Endodermal cell (in vitro differentiated cells): ENCODE measurements around a stretch of chr3.

DNA sequence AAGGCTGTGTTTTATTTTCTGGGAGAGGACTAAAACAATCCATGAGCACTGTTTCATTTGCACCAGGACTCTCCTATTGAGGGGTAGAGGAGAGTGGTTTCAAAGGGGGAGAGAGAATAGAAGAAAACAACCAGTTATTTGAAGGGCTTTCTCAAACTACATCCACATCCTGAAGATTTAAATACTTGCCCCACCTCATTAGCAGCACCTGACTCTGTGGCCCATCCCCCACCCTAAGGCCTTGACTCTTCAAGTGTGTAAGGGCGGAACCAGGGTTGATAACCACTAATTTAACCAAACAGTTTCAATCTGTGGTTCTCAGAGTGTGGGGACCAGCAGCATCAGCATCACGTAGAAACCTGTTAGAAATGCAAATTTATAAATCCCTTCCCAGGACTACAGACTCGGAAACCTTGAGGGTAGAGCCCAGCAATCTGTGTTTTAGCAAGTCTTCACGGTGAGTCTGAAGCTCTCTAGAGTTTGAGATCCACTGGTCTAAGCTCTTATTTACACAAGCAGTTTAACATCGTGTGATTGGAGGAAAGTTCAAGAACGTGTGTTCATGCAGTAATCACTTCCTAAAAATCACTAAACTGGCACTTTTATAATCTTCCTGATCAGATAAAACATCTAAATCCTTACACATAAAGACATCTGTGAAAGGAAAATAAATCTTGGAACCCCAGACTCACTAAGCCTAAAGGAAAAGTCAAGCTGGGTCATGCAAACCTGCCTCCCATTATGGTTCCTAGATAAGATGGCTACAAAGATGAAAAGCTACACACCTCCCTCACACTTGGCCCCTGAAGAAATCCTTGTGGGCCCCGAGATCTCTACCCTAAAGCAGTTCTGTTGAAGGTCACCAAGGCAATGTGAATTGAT is 12.3 kb downstream of the GNB4 start:
- PRO-cap = unidirectional peak, minus-strand start at position 465 of the sequence

- PRO-cap = no peak
Observed at GRCh38 chr3:179473537-179473984, 22.3 kb upstream of the GNB4 start.

DNA sequence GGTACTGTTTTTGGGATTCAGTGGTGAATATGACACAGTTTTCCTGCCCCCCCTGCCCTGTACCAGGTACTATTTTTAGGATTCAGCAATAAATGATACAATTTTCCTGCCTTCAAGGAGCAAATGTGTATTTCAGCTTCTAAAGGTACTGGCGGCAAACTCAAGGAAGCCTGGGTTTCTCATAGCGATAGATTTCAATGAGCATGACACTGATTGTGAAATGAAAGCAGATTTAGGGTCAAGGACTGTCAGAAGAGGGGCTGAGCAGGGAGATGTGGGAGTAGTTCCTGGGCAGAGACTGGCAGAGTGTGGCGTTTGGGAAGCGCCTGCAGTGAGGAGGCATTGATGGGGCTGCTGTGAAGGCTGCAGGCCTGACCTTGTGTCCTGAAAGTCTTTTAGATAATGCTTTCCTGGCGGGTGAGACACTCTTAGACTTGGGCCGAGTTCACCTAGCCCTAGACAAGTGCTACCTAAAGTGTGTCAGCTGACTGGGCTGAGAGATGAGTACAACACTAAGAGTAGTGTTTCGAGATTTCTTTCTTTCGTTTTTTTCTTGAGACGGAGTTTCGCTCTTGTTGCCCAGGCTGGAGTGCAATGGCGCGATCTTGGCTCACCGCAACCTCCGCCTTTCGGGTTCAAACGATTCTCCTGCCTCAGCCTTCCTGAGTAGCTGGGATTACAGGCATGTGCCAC is 20.7 kb downstream of the USP13 start:
- PRO-cap = no peak

DNA sequence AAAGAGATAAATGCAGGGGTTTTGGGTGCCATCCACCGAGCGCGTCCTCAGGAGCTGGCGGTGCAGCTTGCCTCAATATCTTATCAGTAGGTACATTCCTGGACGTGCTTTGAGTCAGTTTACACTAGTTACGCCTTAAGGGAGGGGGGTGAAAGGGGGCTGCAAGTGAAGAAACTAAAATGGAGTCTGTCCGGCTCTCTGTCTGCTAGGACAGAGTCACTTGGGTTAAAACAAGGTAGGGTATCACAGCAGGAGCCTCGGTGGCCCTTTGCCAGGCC is 28.6 kb downstream of the USP13 start:
- PRO-cap = no peak

GRCh38 chr3:179713366-179714328 is 60.8 kb downstream of the USP13 start:
- PRO-cap = no peak

- PRO-cap = no peak
Observed at GRCh38 chr3:179721290-179721657, 68.4 kb downstream of the USP13 start.

GRCh38 chr3:179956398-179956951 is 80.3 kb downstream of the PEX5L start:
- PRO-cap = no peak

- PRO-cap = no peak
Observed at GRCh38 chr3:181695953-181696555, 15.7 kb upstream of the SOX2 start.

- PRO-cap = no peak
Observed at GRCh38 chr3:181715995-181716476, 4.3 kb downstream of the SOX2 start.

DNA sequence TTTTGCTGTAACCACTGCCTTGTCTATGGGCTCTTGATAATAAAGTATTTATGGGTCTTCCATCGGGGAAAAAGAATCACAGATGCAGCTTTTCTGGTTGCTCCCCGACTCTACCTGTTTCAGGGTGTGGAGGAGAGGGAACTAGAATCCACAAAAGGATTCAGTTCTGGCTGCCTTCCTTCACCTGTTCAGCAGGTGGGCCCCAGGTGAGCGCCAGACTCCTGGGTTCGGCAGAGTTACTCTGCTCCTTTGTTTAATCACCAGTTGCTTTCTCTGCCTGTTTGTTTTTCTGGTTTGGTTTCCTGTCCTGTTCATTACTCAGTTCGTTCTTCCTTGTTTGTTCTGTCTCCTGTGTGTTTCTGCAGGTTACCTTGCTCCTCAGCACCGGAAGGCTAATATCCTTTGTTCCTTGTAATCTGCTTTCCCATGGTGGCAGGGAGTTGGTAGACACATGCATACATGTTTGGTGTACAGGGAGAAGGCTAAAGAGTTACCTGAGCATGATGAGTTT is 508.5 kb upstream of the ATP11B start:
- PRO-cap = no peak

GRCh38 chr3:182682123-182682496 is 111.2 kb upstream of the ATP11B start:
- PRO-cap = bidirectional peak, plus-strand start at chr3:182682691, minus-strand start at chr3:182682372

GRCh38 chr3:182714117-182714440 is 79.2 kb upstream of the ATP11B start:
- PRO-cap = no peak

GRCh38 chr3:182717122-182717680 is 76.1 kb upstream of the ATP11B start:
- PRO-cap = no peak

- PRO-cap = no peak
Observed at GRCh38 chr3:182873790-182874174, 80.5 kb downstream of the ATP11B start.

DNA sequence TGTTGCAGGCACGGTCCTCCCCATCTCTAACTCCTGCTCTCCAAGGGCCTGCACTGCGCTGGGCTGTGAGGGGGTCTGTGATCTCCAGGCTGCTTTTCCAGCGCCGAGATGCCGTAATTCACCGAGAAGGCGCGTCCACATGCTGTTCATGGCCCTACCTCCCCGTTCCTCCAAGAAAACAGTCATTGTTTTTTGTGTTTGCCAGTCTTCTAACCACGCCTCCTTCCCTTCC is 17.6 kb upstream of the LAMP3 start:
- PRO-cap = no peak

DNA sequence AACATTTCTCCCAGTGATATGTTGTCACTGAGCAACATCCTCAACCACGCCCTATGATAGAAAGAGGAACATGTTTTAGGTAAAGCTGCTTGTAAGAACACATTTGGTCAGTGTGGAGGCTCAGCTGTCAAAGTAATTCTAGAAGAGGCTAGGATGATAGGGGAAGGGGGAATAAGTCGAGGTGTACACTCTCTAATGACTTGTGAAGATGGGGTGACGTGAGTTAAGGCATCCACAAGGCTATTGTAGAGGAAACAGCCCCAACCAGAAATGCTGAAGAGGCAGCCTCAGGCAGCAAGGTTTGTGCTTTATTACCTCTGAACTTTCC is 42.6 kb upstream of the B3GNT5 start:
- PRO-cap = no peak

- PRO-cap = no peak
Observed at GRCh38 chr3:183210814-183211415, 42.1 kb upstream of the B3GNT5 start.

DNA sequence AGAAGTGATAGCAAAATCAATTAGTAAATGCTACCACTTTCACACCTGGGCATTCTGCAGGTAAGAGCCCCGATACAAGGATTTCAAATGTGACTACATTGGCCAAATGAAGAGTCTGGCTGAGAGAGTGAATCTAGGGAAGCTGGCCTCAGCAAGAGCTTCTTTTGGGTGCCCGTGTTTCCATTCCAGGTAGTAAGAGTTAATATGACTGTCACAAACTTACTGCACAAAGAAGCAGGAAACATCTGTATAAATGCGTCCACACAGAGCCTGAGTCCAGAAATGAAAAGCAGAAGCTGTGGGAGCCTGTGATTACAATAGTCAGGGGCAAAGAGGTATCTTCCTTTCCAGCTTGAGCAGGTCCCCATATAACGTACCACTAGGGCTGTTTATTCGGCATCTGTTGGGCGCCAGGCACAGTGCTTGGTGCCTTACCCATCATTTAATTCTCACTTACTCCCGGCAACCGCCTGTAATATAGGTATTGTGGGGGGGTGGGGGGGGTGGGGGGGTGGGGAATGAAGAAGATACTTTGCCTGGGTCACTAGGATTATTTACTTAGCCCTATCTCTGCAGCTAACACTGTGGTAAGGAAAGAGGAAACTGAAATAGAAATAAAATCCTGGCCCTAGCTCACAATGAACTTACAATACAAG is 40.5 kb upstream of the B3GNT5 start:
- PRO-cap = no peak

- PRO-cap = no peak
Observed at GRCh38 chr3:183265990-183266807, 13.1 kb downstream of the B3GNT5 start.

DNA sequence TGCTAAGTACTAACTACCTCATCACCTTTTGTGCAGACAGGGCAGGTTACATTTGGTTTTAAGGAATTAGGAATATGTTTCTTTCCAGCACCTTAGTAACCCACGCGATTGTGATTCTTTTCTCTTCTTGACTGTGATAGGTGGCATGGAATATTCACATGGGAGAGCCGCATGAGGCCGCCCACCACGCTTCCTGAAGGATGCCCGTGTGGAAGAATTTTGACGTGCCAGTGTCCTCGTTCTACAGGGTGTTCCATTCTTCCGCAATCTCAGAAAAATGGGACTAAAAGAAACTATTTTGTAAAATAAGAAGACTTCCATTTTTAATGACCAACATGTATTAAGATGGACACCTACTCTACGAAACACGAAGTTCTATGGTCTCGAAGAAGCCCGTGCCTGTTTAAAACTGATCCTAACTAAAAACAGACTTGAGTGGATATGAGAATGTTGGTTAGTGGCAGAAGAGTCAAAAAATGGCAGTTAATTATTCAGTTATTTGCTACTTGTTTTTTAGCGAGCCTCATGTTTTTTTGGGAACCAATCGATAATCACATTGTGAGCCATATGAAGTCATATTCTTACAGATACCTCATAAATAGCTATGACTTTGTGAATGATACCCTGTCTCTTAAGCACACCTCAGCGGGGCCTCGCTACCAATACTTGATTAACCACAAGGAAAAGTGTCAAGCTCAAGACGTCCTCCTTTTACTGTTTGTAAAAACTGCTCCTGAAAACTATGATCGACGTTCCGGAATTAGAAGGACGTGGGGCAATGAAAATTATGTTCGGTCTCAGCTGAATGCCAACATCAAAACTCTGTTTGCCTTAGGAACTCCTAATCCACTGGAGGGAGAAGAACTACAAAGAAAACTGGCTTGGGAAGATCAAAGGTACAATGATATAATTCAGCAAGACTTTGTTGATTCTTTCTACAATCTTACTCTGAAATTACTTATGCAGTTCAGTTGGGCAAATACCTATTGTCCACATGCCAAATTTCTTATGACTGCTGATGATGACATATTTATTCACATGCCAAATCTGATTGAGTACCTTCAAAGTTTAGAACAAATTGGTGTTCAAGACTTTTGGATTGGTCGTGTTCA is 16.7 kb downstream of the B3GNT5 start:
- PRO-cap = no peak